Spleen (tissue), 7 donors: ENCODE measurements around a stretch of chr9.

GRCh38 chr9:121765051-121765514 is 113.6 kb downstream of the DAB2IP start:
- PRO-cap, 4 experiments = peak in 3 of 4 experiments; most common plus-strand start chr9:121765361 (in 3); most common minus-strand start chr9:121765147 (in 1)
- RAMPAGE, long total RNA, 4 experiments = no peak in any of the 4 experiments

DNA sequence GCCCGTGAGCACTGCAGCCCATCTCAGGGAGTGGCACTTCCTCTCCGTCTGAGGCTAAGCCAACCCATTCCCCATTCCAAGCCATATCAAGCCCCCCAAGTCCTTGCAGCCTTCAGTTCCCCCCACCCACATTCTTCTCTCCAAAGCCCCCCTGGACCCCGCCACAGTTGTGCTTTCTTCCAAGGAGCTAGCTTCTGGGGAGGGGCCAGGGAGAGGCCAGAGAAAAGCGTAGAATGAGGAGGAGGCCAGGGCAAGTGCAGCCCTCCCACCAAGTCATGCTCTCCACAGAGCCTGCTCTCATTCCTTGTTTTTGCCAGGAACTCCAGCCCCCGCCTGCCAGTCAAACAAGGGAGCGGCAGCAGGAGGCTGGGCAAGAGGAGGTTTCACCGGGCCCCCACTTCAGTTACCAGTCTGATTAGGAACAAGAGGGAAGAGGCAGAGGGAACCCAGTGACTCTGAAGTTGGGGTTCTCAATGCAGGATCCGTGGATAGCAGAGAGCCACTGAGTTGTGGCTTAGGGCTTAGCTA is 120.4 kb downstream of the DAB2IP start:
- PRO-cap, 4 experiments = peak in 2 of 4 experiments; most common minus-strand start position 277 of the sequence (in 2)
- RAMPAGE, long total RNA, 4 experiments = no peak in any of the 4 experiments

GRCh38 chr9:121985952-121986442 is 107.1 kb downstream of the TTLL11 start:
- PRO-cap, 4 experiments = no peak in any of the 4 experiments
- RAMPAGE, long total RNA, 4 experiments = no peak in any of the 4 experiments

GRCh38 chr9:122464884-122465369 is 12.8 kb downstream of the OR1J1 start:
- PRO-cap, 4 experiments = peak in 1 of 4 experiments; most common plus-strand start chr9:122465303 (in 1); most common minus-strand start chr9:122465125 (in 1)
- RAMPAGE, long total RNA, 4 experiments = no peak in any of the 4 experiments

GRCh38 chr9:122815943-122816824 is 12.2 kb downstream of the PDCL start:
- PRO-cap, 4 experiments = peak in 2 of 4 experiments; most common plus-strand start chr9:122816366 (in 2); most common minus-strand start chr9:122816217 (in 1)
- RAMPAGE, long total RNA, 4 experiments = no peak in any of the 4 experiments

- PRO-cap, 4 experiments = no peak in any of the 4 experiments
- RAMPAGE, long total RNA, 4 experiments = no peak in any of the 4 experiments
Observed at GRCh38 chr9:122826502-122826926, 1.9 kb downstream of the PDCL start.

DNA sequence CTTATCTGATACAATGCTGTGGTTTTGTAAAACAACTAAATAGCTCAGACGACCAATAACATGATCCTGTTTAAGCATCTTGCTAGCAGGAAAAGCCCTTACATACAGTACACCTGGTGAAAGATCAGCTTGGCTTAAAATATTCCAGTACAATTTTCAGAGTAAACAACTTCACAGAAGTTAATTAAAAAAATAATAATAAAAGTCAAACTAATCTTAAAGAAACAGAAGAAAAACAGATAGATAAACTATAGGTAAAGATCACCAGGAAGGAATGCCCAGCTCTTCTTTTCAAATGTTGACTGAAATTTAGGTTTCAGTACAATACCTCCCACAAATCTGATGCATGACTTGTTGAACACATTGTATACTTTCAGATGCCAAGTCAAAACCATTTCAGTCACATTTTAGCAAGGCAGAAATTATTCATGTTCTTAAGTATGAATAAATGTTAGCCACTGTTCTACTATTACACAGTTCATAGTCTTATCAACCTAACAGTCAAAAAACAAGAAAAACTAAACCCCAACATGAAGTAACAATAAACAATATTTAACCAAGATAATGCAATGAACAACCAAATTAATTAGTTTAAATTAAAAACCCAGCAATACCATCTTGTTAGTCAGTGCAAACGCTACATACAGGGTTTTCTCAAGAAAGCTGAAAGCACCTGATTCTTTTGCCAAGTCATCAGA is 19.8 kb upstream of the PDCL start:
- PRO-cap, 4 experiments = no peak in any of the 4 experiments
- RAMPAGE, long total RNA, 4 experiments = no peak in any of the 4 experiments

- PRO-cap, 4 experiments = no peak in any of the 4 experiments
- RAMPAGE, long total RNA, 4 experiments = no peak in any of the 4 experiments
Observed at GRCh38 chr9:122848758-122849526, 20.6 kb upstream of the PDCL start.

- PRO-cap, 4 experiments = peak in 1 of 4 experiments; most common minus-strand start chr9:123034386 (in 1)
- RAMPAGE, long total RNA, 4 experiments = no peak in any of the 4 experiments
Observed at GRCh38 chr9:123034196-123034623, 743 bp downstream of the GPR21 start.

- PRO-cap, 4 experiments = no peak in any of the 4 experiments
- RAMPAGE, long total RNA, 4 experiments = no peak in any of the 4 experiments
Observed at GRCh38 chr9:123058694-123059221, 25.3 kb downstream of the GPR21 start.

GRCh38 chr9:123071431-123071999 is 38.0 kb downstream of the GPR21 start:
- PRO-cap, 4 experiments = no peak in any of the 4 experiments
- RAMPAGE, long total RNA, 4 experiments = no peak in any of the 4 experiments

DNA sequence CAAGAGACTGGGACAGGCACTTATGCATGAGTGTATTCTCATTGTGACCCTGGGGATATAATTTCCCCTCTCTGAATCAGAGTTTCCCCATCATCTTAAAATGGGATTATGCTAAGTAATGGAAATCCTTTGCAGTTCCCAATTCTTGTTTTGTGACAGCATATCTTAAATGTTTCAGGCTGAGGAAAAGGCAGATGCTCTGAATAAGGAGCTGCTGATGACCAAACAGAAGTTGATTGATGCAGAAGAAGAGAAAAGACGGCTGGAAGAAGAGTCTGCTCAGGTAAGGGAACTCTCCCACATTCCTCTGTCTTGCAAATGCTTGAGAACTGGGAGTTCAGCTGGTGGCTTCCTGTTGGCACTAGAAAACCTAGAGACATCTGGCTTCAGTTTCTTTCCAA is 64.1 kb downstream of the GPR21 start:
- PRO-cap, 4 experiments = no peak in any of the 4 experiments
- RAMPAGE, long total RNA, 4 experiments = no peak in any of the 4 experiments

DNA sequence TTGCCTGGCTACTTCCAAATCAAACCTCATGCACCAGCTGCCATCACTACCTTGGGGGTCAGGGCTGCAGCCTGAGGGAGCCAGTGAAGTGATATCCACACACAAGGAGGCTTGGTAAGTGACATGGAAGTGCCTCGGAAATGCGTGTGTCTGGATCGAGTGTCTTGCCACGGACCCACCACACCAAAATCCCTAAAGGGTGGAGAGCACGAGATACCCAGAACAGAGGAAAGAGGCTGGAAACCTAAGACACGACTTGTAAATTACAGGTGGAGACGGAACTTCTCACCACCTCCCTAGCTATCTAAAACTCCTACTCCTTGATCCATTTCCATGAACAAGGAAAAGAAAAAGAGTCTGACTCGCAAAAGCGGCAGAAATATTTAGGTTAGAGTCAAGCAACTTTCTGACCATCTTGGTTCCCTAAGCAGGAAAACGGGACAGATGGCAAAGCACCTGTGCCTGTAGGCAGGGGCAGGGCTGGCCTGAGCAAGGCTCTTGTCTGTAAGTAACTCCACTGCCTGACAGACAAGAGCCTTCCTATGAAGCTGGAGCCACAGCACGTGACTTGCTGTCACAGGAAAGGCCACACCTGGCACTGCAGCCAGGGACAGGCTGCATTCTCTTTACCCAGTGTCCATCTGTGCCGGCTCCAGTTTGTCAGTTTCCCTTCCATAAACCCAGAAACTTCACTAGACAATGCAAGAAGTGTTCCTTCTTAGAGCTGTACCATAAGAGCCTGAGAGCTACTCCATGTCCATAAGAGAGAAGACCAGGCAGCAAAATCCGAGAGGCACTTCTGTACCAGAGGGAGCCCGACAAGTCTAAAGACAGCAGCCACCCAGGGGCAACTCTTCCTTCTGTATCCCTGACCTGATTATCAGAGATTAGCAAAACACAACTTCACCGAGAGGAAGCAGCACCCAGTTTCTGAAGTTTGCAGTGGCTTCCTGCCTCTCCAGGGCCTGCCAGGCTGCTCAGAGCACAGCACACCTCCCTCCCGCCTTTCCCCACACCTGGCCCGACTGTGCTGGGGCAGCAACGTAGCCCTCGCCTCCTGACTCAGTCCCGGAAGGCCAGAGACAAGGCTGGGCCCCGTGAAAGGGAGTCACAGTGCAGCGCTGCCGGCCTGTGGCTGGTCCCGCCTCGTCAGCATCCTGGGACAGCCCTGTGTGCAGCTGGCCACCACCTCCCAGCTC is 78.0 kb downstream of the GPR21 start:
- PRO-cap, 4 experiments = no peak in any of the 4 experiments
- RAMPAGE, long total RNA, 4 experiments = no peak in any of the 4 experiments

DNA sequence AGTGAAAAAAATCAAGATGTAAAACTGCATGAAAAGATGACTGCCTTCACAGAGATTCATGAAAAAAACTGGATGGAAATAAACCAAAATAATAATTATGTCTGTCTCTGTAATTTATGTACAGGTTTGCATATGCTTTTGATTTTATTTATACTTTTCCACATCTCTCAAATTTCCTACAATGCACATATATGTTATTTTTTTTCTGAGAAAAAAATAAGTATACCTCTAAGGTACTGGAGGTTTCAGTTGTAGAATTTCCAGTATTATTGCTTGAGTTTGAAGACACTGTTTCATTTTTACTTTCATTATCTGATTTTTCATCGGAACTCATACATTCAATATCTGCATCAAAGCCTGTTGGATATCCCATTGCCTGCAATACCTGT is 105.8 kb downstream of the GPR21 start:
- PRO-cap, 4 experiments = no peak in any of the 4 experiments
- RAMPAGE, long total RNA, 4 experiments = no peak in any of the 4 experiments

- PRO-cap, 4 experiments = no peak in any of the 4 experiments
- RAMPAGE, long total RNA, 4 experiments = no peak in any of the 4 experiments
Observed at GRCh38 chr9:123241669-123242443, 26.5 kb downstream of the STRBP start.

DNA sequence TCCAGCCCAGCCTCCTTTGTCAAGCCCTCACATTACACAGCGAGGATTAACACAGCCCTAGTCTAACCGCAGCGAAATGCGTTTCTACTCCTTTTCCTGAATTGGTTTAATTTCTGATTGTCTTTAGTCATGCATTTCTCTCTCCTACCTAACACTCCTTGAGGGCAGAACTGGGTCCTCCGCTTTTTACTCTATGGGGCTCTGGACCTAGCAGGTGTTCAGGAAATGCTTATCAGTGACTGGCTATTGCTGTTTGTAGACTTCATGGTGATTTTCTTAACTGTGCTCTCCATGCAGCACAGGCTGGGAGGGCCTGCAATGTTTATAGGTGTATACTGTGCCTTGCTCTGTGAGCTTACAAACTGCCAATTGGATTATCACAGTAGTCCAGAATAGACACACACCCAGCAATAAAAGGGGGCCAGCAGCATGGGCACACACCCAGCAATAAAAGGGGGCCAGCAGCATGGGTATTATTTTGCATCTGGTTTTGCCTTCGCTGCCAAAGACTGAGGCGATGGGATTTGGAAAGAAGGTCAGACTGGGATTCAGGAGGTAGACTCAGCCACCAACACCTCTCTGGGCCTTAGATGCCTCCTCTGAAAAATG is 99.9 kb downstream of the CRB2 start:
- PRO-cap, 4 experiments = no peak in any of the 4 experiments
- RAMPAGE, long total RNA, 4 experiments = no peak in any of the 4 experiments

GRCh38 chr9:123501816-123502675 is 146.0 kb downstream of the CRB2 start:
- PRO-cap, 4 experiments = no peak in any of the 4 experiments
- RAMPAGE, long total RNA, 4 experiments = start-site peak on the minus strand in 3 of 4 experiments, at chr9:123501732-123502396 at its widest, 12 to 28 reads per replicate

- PRO-cap, 4 experiments = no peak in any of the 4 experiments
- RAMPAGE, long total RNA, 4 experiments = no peak in any of the 4 experiments
Observed at GRCh38 chr9:123761844-123762563, 167.9 kb downstream of the DENND1A start.

GRCh38 chr9:124045462-124045938 is 33.9 kb downstream of the LHX2 start:
- PRO-cap, 4 experiments = peak in 2 of 4 experiments; most common minus-strand start chr9:124045690 (in 2)
- RAMPAGE, long total RNA, 4 experiments = no peak in any of the 4 experiments

DNA sequence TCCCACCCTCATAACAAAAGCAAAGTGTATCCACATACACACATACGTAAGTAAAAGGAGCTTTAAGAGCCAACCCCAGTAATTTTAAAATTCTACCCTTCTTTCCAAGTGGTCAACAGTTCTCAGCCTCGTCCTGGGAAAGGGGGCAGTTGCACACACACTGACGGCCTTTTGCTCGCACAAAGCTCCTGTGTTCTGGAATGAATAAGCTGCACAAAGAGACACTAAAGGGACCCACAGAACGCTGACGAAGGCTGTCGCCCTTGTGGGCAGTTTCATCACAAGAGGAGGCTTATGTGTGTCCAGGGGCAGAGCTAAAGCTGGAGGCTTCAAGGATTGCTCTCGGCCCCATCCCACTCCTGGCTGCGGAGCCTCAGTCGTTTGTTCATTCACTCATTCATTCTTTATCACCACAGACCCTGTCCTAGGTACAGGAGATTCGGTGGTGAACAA is 67.0 kb upstream of the NEK6 start:
- PRO-cap, 4 experiments = no peak in any of the 4 experiments
- RAMPAGE, long total RNA, 4 experiments = no peak in any of the 4 experiments